ENCODE results near the genes CCDC167 and DNAH8.

DNA sequence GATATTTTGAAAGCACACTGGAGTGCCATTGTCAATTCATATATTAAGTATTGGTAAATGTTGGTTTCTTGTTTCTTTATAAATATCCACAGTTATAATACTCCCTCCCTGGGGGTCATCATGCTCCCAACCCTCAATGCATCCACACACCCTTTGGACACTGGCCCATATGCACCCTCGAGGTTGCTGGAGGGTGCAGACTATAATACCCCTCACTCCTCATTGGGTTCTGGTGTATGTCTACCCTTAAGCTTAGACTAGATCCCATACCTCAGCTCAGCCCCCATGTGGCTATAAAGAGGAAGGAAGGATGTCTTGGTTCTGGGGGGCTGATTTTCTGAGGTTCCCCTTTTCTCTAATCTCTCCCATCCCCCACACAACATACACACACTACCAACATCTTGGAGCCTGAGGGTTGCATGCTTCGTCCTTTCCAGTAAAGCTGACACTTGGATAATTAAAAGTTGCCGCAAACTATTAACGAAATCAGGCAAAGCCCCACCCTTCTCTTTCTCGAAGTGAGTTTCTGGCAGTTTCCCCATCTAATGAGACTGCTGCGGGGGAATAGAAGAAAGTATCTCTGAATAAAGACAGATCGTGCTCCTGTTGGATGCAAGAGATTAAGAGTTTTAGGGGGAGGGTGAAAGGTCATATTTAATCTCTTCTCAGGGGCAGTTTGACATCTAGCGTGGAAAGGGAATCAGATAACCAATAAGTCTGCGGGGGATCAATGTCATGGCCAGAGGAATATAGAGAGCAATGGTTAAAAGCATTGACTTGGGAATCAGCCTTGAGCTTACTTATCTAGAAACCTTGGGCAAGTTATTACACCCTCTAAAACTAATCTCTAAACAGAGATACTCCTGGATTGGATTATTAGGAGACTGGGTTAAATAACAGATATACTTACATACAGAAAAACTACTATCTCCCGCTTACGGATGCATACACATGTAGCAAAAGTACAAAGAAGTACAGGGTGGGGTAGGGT is 7.5 kb downstream of the PIM1 start:
- PRO-cap = no peak
- RAMPAGE, long total RNA = no peak

GRCh38 chr6:37368836-37369405 is 15.1 kb downstream of the RNF8 start:
- PRO-cap = no peak
- RAMPAGE, long total RNA = start-site peak on the plus strand at chr6:37368905-37368942, 25 reads; start-site peak on the plus strand at chr6:37369048-37369131, 71 reads

DNA sequence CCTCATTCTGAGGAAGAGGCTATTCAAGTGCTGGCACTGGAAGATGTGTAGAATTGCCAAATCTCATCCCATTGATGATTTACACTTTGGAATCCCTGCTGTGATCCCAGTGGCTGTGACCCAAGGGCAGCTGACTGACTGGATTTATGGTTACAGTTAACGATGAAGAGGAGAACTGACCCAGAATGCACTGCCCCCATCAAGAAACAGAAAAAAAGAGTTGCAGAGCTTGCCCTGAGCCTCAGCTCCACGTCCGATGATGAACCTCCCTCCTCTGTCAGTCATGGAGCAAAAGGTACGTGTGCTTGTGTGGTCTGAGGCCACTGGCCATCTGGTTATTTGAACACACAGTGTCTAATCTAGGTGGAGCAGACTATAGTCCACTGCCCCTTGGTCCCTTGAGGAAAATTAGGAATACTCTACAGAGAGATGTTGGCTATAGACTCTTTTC is 2.5 kb downstream of the CMTR1 start:
- PRO-cap = no peak
- RAMPAGE, long total RNA = no peak

DNA sequence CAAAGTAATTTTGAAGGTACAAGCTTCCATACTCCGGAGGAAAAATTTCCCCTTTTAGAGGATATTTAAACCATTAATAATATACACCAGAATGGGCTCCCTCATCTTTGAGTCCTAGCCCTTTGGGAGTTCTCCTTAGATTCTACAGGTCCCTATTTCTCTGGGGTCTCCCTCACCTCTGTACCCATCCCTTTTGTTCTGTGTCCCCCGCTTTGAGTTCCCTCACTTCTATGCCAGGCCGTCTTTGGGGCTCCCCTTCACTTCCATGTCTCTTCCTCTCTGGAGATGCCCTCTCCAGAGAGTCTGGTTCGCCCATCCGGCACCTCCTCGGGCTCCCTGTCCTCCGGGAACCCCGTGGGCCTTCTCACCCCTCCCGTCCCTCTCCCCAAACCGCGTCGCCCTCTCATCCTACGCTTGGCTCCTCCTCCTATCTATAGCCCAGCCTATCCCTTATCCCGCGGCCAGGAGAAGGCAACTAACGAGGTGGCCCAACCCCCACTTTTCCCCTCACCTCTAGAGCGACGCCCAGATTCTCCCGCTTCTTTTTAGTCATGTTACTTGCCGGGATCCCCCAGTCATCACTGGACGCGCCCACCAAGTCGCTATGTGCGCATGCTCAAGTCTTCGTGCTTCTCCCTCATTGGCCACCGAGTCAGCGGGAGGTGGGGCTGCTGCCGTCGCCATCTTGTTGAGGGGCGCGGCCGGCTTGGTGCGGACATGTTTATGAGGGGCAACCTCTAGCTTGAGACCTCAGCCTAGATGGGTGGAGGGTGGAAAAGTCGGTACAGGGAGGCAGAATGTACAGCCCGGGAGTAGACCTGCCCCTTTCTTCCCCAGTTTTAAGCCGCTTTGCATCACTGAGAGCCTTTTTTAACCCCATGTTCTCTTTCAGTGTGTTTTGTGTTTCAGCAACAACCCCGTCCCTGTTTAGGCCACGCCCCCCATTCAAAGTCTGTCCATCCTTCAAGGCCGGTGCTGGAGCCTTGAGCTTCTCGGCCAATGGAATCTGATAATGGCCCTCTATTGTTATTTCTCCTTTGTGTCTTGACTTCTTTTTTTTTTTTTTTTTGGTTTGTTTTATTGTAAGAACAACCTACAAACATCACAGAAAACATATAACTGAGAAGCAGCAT is at the start of gene CCDC167:
Gene CCDC167, minus strand, starts transcription at position 583 of the 1,133 bp plus-strand sequence.
- PRO-cap = unidirectional peak, minus-strand start at position 580 of the sequence
- RAMPAGE, long total RNA = start-site peak on the minus strand centred at position 555 of the sequence, 17 bp wide, 35 reads

DNA sequence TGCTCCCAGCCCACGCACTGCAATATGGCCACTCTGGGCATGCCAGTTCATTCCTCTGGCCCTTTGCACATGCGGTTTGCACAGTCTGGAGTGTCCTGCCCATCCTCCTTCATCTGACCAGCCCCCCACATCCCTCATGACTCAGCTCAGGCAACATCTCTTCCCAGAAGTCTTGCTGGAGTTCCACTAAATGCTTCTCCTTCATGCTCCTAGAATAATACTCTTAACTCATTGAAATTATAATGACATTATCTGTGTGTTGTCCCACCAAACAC is 16.0 kb upstream of the MDGA1 start:
- PRO-cap = no peak
- RAMPAGE, long total RNA = no peak

DNA sequence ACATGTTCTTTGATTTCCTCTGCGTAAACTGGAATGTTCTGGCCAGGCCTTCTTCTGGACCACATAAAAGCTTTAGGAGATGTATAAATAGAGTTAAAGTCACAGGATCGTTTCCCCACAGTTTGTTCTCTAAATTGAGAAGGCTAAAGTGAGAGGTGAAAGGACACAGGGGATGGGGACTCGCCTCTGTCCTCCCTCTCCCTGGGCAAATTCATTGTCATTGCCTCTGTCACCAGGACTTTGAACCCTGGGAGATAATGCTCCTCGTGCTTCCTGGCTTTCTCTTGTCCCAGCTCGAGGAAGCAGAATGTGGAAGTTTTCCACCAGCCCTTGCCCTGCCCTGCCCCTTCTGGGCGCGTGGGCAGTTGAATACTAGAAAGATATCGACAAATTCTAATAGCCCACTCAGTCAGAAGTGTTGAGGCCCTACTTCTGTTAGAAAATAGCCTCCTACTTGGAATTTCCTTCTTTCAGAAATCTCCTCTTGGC is 20.2 kb upstream of the ZFAND3 start:
- PRO-cap = no peak
- RAMPAGE, long total RNA = no peak

DNA sequence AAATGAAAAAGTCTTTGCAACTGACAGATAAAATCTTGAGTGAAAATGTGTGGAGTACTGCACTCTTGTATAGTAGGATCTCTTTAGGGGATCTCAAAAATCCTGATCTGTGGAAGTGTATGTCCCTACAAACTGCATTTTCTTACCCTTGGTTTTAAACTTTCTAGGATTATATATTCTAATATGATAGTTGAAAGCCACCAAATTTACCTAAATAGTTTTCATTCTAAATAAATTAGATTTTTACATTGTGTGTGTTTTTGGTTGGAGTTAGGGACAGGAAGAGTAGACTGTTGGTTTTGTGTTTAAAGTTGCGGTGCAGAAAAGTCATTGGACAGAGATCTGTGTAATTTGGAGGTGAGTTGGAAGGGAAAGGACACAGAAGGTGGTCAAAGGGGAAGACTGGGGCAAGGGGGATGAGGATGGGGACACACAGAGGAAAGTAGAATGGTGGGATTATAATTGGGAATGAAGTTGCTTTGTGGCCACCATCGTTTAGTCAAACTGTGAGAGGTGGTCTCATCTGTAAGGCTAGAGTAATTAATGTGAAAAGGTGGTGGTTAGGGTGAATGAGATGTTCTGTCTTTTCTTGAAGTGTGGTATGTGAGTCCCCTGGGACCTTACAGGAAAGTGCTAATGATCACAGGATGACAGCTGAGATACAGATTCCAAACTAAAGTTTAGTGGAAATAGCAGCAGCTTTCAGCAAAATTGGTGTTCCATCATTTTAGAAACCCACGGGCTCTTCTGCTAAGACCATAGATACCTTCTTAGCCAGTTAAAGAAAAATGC is 10.5 kb downstream of the ZFAND3 start:
- PRO-cap = no peak
- RAMPAGE, long total RNA = start-site peak on the plus strand centred at position 194 of the sequence, 119 bp wide, 26 reads

GRCh38 chr6:37852637-37853921 is 33.6 kb downstream of the ZFAND3 start:
- PRO-cap = no peak
- RAMPAGE, long total RNA = start-site peak on the plus strand at chr6:37852936-37853111, 21 reads; start-site peak on the plus strand at chr6:37853282-37853395, 18 reads; start-site peak on the plus strand at chr6:37853537-37853671, 15 reads

DNA sequence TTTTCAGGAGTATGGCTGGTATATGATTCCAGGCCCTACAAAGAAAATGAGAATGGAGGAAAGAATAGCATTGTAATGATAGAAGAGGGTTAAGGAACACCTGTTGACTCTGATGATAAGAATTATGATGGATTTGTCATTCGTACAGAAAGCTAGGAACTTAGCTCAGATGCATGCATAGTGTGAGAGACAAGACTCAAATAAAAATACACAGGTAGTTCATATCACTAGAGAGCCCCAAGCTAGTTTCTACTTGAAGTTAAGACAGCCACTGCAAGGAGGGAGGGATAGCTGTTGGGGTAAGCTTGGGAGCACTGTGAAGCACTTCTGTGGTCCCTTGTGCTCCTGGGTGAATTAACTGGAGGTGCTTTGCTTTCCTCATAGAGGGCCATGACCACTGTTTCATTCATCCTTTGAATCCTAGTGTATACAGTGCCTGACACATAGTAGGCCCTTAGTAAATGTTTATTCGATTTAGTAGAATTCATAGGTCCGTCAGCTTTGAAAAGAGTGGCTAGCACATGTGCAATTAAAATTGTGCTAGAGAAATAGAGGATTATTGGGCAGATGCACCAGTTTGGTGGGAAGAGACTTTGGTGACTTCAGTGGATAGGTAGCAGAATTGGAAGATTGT is 177.9 kb downstream of the ZFAND3 start:
- PRO-cap = no peak
- RAMPAGE, long total RNA = start-site peak on the plus strand centred at position 123 of the sequence, 436 bp wide, 64 reads

DNA sequence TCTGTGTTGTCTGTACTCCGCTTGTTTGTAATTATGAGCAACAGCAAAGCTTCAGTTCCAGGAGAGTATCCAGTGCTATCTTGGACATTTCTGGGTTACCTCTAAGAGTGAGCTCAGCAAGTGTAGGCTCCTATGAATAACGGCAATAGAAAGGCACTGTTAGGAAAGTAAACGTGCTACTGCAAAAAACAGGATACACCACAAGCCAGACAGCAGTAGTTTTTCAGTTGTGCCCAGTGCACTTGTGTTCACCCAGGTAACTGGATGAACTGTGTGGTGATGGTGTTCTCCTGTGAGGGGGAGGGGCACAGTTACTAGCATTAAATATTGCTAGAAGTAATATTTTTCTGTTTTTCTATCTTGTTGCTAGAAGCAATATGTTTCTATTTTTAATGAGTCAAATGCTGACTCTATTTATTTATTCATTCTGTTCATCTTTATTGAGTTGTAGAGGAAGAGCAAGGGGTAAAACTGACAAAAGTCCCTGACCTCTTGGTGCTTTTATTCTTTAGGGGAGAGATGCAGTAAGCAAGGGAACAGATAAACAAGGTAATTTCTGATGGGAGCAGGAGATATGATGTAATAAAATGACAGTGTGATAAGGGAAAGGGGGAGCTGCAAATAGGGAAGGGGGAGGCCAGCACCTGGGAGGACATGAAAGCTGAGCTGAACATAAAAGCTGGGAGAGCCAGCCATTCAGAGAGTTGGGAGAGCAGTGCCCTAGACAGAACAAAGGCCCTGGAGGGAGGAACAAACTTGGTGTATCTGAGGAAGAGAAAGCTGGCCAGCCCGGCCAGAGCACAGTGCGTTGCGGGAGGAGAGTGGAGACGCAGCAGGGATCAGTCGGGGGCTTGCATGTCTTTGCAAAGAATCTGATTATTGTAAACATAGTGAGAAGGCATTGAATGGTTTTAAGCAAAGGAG is 317.8 kb downstream of the ZFAND3 start:
- PRO-cap = no peak
- RAMPAGE, long total RNA = start-site peak on the plus strand centred at position 206 of the sequence, 401 bp wide, 27 reads

DNA sequence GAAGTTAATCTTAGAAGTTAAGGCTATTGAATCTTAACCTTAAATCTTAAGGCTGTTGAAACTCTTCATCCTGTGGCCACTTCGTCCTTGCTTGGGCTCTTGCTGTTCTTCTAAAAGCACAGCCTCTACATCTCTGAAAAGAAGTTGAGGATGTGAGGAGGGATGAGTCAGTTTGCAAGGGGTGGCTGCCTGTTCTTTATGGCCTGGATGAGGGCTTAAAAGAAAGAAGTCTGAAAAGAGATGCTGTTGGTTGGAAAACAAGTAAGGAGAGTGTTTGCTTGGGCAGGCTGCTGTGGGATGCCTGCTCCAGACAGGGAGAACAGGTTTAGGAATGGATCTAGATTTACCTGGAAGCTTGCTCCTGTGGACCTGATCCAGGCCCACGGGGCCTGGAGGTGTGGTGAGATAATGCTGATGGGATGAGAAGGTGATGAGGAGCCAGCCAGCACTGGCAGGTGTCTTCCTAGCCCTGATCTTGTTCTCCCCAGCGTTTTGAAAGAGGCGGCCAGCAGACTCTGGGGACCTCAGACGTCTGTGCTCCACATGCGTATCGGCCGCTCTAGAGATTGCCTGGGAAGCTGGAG is 331.1 kb downstream of the ZFAND3 start:
- PRO-cap = no peak
- RAMPAGE, long total RNA = no peak

- PRO-cap = no peak
- RAMPAGE, long total RNA = no peak
These were observed 353.2 kb downstream of the ZFAND3 start for GRCh38 chr6:38172741-38173161.

GRCh38 chr6:38349618-38350448 is 289.9 kb downstream of the BTBD9 start:
- PRO-cap = no peak
- RAMPAGE, long total RNA = no peak

DNA sequence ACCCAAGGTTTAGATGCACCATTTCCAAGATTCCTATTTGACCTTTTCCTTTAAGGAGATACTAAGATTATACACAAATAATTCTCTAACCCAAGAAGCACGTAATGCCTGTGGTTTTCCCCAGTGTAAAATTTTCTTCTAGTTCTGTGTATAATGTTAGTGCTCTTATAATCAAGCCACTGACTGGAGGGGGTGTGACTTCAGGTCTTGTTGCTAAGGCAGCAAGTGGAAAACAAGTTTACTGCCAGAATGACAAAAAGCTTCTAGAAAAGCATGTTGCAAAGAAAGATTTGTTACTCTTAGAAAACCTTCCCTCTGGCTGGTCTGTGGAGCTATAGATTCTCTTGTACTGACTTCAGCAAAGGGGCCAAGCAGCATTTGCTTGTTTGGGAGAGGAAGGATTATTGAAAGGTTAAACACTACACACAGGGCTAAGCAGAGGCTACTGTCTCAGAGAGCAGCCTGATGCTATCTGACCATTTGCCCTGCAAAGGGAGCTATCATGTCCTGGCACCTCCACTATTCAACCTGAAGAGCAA is 288.8 kb downstream of the BTBD9 start:
- PRO-cap = no peak
- RAMPAGE, long total RNA = no peak

DNA sequence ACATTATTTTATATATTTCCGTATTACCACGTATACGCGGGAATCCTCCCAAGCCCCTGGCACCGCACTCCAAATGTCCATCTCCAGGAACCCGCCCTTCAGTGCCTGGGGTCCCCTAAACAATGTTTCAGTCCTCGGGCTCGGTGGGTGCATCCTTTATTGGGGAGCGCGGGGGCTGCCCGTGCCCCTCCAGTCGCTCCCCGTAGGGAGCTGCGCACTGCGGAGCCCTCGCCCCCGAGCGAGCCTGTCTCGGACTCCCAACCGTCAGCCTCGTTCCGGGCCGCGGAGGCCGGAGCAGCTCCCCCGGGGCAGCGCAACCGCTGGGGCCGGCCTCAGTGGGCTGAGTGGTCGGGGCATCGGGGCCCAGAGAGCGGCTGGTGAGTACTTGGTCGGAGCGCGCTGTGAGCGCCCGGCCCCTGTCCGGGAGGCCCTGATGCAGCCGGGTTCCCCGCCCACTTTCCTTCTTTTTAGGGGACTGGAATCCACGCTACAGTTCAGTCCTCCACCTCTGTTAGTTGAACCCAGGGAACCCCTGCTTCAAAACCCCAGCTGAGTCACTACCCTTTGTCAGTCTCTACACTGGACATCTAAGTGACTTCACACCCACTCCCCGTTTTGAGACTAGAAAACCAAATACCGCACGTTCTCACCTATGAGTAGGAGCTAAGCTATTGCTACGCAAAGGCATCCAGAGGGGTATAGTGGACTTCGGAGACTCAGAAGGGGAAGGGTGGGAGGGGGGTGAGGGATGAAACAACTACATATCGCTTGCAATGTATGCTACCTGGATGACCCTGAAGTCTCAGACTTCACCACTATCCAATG is at the start of gene DNAH8:
Gene DNAH8, plus strand, starts transcription at position 273 of the 825 bp plus-strand sequence.
- PRO-cap = no peak
- RAMPAGE, long total RNA = no peak

DNA sequence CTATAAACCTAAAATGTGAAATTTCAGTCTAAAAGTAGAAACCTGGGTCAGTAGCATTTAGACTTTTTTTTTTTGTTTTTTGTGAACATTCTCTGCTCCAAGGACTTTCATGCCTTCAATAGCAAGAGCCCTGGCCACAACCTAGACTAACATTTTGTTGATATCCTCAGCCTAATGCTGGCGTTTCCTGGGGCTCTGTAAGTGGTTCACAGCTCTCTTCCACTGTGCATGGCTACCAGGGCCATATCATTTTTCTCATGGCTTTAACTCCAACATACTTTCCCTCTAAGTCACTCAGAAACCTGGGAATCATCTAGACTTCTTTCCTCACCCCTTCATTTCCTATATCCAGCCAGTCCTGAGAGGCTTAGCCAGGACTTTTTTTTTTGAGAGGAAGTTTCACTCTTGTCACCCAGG is 76.6 kb downstream of the DNAH8 start:
- PRO-cap = unidirectional peak, plus-strand start at position 204 of the sequence
- RAMPAGE, long total RNA = no peak

DNA sequence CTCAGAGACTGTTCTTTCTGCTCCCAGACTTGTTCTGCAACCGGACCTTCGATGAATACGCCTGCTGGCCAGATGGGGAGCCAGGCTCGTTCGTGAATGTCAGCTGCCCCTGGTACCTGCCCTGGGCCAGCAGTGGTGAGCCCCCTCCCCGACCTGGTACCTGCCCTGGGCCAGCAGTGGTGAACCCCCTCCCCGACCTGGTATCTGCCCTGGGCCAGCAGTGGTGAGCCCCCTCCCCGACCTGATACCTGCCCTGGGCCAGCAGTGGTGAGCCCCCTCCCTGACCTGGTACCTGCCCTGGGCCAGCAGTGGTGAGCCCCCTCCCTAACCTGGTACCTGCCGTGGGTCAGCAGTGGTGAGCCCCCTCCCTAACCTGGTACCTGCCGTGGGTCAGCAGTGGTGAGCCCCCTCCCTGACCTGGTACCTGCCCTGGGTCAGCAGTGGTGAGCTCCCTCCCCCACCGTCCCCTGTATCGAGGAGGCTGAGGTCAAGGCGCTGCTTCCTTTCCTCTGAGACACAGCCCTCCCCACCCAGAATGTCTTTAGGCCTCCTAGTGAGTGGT is 8.9 kb downstream of the GLP1R start:
- PRO-cap = no peak
- RAMPAGE, long total RNA = no peak

- PRO-cap = no peak
- RAMPAGE, long total RNA = no peak
These were observed 28.6 kb upstream of the SAYSD1 start for GRCh38 chr6:39143568-39143983.

DNA sequence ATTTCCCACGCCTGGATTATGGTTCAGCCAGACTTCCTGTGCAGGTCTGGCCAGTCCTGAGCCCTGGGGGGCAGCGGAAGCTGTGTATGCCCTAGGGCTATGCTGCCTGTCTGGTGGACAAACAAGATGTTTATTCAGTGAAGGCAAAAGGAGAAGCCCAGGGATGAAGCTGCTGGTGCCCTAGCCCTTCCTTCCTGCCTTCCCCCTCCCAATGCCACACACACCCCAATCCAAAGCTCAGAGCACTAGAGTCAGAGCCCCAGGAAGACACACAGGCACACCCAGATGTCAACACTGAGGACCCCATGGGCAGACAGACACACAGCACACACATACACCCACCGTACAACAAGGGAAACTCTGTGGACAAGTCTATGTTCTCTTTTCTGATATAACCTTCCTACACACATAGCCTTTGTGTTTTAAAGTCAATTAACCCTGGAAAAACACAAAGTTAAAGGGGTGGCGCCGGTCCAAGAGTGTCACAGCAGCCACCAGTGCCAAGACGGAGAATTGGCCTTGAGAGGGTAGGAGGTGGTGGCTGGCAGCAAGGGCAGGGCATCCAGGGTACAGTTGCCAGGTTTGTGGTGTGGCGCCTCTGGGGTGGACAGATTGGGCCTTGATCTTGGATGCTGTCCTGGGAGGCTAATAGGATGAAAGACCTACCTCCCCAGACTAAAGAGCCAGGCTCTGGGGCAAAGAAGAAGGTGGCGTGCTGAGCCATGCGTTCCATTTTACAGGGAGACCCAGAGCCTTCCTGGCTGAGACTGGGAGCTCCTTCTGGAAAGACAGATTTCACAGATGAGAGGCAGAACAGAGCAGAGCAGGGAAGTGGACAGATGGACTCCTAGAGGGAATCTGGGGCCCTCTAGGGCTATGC is 54.9 kb upstream of the SAYSD1 start:
- PRO-cap = no peak
- RAMPAGE, long total RNA = no peak

- PRO-cap = no peak
- RAMPAGE, long total RNA = start-site peak on the minus strand at chr6:39193411-39194009, 15 reads
These were observed 35.5 kb downstream of the KCNK5 start for GRCh38 chr6:39193463-39194517.

All from vagina (tissue), 1 donor.